Metastatic Lung Carcinoma in the Adrenal Gland (tissue), 1 donor: ENCODE results near the genes PRDX5 and SPDYC.

DNA sequence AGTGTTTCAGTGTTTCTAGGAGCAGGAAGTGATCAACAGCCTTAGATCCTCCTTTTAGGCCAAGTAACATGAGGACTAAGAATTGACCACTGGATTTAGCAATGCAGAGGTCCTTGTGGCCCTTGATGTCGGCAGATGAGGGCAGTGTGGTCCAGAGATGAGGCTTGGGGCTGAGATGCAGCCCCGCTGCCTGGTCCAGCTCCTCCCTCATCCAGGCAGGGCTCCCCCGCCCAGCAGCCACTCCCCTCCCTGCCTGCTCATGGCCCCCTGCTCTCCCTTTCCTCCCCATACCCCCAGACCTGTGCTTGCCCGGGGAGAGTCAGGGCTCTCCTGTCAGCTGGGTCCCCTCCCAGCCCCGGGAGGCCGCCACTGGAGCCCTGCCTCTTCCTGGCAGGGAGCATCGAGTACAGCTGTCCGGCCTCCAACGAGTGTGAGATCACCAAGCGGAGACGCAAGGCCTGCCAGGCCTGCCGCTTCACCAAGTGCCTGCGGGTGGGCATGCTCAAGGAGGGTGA, 3.7 kb downstream of the TRMT112 start:
- PRO-cap = no peak

- PRO-cap = bidirectional peak, plus-strand start at chr11:64317666, minus-strand start at chr11:64317542; bidirectional peak, plus-strand start at chr11:64318150, minus-strand start at chr11:64318074
These were observed at the start of gene PRDX5 for GRCh38 chr11:64317374-64318356. PRDX5 (plus strand) TSS chr11:64318121.

DNA sequence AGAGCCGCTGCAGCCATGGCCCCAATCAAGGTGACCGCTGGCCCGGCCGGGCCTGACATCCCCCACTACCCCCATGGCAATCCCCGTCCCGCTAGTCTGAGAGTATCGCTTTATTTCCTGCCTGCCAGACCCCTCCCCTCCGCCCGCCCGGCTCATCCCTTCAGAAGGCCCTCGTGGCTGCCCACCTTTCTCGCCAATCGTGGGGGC, 339 bp downstream of the PRDX5 start:
- PRO-cap = no peak

DNA sequence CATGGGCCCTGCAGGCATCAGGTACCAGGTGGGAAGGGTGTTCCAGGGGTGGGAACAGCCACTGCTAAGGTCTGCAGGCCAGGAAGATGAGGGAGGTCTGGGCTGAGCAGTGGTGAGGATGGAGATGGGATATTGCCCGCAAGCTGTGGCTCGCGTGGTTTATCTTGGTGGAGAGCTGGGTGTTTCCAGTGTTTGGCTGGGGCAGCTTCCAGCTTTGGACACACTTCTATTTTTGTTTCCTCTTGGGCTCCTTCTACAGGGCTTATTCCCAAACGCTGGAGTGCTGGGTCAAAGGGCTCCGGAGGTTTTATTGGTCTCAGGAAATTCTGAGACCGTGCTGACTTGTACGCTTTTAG, 10.7 kb upstream of the CCDC88B start:
- PRO-cap = no peak

DNA sequence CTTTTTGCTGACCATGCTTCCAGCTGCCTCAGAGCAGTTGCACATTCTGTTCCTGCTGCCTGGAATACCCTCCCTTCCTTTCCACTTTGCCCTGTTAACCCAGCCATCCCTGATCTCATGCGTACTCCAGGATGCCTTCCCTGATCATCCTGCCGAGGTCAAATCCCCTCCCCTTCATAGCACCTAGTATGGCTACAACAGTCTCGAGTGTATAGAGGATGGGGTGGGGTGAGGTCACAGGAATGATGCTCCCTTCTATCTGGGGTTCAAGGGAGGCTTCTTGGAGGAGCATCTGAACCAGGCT, 570 bp upstream of the CCDC88B start:
- PRO-cap = no peak

- PRO-cap = no peak
These were observed 4.8 kb upstream of the RPS6KA4 start for GRCh38 chr11:64354269-64354488.

- PRO-cap = no peak
These were observed 836 bp downstream of the RPS6KA4 start for GRCh38 chr11:64359788-64360208.

DNA sequence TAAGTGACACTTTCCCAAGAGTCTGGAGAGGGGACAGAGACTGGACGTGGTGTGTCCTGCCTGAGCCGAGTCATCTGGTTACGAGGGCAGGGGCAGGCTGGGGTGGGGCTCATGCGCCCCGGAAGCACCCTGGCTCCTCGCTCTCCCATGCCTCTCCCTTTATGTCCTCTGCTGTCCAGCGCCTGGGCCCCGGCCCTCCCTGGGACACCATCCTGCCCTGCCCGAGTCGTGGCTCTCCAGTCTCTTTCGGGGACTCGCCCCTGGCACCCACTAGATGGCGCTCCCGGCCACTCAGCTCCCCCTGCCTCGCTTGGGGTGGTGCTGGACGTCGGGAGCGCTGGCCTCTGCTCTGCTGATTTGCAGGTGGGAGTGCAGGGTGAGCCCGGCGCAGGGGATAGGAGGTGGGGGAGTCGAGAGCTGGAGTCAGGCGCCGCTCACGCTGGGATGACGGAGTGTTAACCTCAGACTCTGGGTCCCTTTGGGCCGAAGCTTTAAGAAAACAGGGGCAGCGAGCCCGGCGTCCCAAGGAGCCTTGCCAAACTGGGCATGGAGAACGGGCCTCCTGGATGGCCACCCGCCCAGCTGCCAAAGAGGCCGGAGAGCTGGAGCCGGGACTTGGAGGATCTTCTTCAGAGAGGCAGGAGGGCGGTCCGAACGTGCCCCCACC, 89.9 kb downstream of the RPS6KA4 start:
- PRO-cap = no peak

DNA sequence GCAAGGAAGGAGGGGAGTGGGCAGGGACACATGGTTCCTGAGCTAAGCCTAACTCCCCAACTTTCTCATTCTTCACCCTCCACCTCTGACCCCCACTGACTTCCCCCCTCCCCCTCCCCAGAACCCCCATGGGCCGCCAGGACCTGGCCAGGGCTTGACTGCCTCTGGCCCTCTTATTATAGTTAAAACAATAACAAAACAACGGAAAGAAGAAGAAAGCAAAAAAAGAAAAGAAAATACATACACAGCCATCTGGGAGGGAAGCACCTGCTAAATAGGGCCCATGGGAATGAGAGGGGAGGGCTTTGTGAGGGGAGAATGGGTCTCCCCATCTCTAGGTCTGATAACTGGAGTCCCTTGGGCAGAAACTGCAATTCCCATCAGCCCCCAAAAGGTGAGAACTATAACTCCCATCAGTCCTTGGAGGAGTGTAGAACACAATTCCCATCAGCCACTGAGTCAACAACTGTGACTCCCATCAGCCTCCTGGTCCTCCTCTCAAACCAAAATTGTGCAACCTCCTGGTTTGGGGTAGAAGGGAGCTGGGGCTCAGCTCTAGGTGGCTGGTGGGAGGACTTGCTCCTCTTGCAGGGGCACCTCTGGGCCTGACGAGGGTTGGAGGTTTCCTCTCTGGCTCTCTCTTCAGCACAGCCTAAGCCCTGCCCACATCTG, 18.3 kb downstream of the SLC22A12 start:
- PRO-cap = no peak

- PRO-cap = no peak
These were observed 46.2 kb downstream of the SLC22A12 start for GRCh38 chr11:64637210-64637685.

DNA sequence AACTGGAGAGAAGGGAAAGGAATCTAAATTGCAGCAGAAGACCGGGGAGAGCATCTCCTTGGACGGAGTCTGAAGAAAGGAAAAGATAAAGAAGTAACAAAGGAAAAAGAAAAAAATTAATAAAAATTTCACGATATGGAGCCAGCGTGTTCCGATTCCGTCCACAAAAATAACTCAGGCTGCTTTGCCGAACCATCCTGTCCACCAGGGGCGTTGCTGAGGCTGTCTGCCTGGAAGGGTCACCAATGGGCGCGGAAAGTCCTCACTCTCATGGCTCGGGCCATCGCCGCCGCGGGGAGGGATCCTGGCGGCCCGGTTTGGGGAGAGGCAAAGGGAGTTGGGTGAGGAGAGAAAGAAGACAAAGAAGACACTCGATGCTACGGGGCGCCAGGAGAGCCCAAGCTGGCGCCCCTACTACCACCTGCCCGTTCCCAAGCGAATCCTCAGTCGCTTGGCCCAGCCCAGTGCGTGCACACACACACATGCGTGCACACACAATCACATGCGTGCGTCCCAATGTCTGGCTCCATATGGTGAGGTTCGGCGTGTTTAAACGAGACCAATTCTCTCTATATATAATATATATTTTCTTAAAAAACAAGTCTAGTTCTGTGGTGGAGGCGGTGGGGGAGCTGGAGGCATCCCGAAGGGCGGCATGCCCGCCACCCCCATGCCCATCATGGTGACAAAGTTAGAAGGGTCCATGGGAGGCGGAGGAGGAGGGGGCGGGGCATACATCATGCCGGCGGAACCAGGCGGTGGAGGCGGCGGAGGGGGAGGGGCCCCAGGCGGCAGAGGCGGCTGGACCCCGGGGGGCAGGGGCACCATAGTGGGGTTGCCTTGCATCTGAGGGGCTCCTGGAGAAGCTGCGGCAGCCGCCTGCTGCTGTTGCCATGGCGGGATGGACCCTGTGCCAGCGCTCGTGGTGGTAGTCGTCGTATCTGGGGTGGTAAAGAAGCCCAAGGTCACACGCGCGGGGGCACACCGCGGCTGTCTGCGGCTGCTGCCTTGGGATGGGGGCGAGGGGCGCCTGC, 5.8 kb upstream of the PYGM start:
- PRO-cap = no peak

- PRO-cap = no peak
These were observed 2.1 kb downstream of the GPHA2 start for GRCh38 chr11:64933470-64934137.

- PRO-cap = no peak
These were observed 320 bp downstream of the MAJIN start for GRCh38 chr11:64971681-64971895.

GRCh38 chr11:65044404-65044789, 3.4 kb downstream of the SAC3D1 start:
- PRO-cap = no peak

- PRO-cap = no peak
These were observed 7.2 kb downstream of the SAC3D1 start for GRCh38 chr11:65048230-65048584.

- PRO-cap = no peak
These were observed 3.0 kb upstream of the TM7SF2 start for GRCh38 chr11:65108460-65109233.

DNA sequence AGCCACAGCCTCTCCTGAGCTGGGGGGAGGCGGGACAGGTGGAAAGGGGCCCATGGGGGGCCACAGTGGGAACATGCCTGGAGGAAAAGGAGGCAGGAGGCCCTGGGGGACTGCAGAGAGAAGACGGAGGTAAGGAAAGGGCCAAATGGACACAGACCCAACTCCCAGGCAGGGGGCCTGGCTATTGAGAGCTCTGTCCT, 4.1 kb downstream of the SYVN1 start:
- PRO-cap = no peak

GRCh38 chr11:65169984-65170475, at the start of gene SPDYC:
SPDYC (plus strand) TSS chr11:65170233.
- PRO-cap = no peak

DNA sequence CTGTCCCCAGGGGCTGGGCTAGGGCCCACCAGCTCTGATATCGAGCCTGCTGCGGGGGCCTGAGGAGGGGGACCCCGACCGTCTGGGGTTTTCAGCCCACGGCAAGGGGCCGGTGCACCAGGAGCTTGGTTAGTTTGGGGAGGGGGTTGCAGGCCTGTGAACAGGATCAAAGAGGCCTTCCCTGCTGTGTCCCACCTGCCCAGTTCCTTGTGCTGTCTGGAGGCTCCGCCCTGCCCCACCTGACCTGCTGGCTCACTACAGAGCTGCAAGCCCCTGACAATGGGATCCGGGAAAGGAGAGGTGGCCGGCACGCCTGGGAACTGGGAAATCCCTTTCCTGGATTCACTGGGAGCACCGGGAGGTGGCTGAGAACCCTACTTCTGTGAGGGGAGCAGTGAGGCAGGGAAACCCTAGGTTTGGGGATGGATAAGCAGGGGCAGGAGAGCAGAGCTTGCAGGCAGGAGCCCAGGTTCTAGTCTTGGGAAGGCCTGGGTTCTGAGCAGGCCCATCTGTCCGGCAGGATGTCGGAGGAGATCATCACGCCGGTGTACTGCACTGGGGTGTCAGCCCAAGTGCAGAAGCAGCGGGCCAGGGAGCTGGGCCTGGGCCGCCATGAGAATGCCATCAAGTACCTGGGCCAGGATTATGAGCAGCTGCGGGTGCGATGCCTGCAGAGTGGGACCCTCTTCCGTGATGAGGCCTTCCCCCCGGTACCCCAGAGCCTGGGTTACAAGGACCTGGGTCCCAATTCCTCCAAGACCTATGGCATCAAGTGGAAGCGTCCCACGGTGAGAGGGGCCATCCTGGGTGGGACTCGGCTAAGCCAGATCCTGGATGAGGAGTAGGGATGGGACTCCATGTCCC, 685 bp downstream of the CAPN1 start:
- PRO-cap = bidirectional peak, plus-strand start at position 279 of the sequence, minus-strand start at position 197 of the sequence

- PRO-cap = no peak
These were observed 19.4 kb upstream of the CDC42EP2 start for GRCh38 chr11:65295037-65295817.